Fibroblast of villous mesenchyme (primary cell): ENCODE results near the genes PLPPR4, EXTL2, S1PR1 and NTNG1.

DNA sequence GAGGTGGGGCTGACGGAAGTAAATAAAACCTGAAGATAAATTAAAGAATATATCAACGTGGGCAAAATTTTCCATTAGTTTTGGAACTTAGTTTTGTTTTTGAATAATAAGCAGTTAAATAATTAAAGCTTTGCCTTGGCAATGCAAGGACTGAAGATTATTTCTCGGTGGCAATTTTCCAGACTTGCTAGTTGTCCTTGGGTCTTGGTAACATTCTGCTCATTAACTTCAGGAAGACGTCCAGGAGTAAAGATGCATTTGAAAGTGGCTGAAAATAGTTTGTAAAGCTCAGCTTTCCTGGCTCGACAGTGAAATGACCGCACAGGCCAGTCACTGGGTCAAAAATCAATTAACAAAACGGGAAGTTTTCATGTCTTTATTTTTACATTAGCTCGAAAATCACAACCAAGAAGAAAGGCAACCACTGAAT lies 676 bp upstream of the SNX7 start:
- CAGE, long polyA plus RNA = no peak

DNA sequence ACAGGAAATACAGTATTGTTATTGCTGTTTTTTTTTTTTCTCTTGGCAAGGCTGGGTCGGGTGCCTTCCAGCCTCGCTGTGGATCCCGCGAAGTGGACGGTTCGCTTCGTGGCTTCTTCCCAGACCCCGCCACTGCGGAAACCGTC lies 388 bp upstream of the SNX7 start:
- CAGE, long polyA plus RNA = no peak

DNA sequence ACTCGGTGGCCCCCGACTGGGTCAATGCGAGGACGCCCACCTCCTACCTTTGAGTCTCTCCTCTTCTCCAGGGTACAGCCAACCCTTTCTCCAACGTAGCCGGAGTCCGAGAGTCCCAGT lies 255 bp upstream of the SNX7 start:
- CAGE, long polyA plus RNA = no peak

GRCh38 chr1:99264033-99265055 lies at the start of gene PLPPR4:
PLPPR4 (plus strand) TSS chr1:99264492.
- CAGE, long polyA plus RNA = no peak

GRCh38 chr1:100039080-100039510 lies 1.2 kb downstream of the MFSD14A start:
- CAGE, long polyA plus RNA = no peak

DNA sequence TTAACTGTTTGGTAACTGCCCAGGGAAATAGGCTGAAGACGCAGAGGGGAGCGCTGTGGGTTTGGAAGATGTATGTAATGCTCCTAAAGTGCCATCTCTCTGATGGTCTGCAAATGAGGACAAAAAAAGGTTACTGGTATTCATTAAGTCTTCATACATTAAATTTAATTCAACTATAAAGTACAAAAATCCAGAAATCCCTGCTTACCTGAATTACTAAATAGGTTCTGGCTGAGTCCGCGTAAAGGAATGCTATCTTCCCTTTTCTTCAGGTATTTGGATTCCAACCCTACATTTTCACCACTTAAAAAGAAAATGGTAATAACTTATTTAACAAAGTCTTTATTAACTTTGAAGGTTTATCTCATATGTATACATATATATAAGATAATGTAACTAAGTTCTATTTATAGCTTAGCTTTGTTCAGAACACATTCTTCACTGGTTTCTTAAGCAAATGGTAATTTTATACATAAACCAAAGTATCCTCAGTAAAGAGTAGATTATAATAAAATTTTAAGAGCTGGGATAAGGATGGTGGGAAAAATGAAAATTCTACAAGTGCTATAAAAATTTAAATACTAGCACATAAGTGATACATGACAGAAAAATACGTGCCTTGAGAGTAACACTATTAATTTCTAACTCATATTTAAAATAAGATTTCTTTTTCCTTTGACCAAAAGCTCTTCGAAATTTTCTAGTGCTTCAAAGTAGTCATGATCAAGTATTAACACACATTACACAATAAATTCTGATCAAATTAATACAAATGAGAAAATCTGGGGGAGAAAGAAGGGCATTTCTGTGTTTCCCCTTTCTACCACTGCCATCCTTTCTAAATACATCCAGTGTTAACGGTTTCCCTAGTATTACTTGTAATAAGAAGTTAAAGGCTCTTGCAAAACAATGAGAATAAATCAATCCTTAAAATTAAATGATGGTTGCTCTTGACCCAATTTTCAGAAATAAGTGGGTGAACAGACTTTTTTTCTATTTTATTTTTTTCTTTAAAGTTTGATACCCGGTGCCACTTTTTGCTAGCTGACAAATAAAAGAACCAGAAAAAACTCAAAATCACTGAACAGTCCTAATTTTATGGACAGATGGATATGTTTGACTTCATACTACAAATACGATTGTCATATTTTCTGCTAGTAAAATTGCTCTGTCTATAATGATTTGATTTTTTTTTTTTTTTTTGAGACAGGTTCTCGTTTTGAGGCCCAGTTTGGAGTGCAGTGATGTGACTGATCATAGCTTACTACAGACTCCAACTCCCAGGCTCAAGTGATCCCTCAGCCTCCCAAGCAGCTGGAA lies 46.9 kb downstream of the SASS6 start:
- CAGE, long polyA plus RNA = no peak

DNA sequence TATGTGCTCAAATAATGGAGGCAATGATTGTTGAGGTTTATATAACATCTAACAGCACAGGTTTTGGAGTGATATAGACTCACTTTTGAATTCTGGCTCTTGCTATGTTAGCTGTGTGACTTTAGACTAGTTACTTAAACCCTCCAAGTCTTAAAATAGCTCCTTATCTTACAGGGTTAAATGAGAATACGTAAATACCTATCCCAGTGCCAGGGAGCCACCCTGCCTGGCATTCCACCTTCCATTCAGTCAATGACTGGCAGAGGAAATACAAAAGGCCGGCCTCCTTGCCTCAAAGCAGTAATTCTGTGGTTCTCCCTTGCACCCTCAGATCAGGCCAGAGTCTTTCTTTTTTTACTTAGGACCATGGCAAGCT lies 31.8 kb downstream of the DBT start:
- CAGE, long polyA plus RNA = no peak

DNA sequence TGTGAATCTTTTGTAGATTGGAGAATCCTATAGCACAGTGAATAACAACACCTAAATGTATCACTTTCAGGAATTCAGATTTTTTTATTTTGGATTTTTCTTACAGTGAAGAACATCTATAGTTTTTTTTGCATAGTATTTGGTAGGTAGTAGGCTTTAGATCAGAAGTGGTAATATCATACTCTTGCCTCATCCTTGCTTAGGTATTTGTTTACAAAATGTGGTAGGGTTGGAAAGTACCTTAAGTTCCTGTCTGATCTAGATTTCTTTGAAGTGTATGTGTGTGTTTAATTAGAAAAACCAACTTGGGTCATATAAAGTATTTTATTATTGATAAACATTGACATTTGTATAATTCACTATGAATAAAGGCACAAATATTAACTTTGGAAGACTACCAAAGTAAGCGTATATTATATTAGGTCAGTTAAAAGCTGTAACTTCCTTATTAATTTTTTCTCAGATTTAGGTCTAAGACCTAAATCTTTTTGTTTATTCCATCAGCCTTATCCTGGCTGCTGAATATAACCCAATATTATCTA lies 85.3 kb upstream of the GPR88 start:
- CAGE, long polyA plus RNA = no peak

GRCh38 chr1:100785425-100785914 lies 65.9 kb downstream of the VCAM1 start:
- CAGE, long polyA plus RNA = no peak

DNA sequence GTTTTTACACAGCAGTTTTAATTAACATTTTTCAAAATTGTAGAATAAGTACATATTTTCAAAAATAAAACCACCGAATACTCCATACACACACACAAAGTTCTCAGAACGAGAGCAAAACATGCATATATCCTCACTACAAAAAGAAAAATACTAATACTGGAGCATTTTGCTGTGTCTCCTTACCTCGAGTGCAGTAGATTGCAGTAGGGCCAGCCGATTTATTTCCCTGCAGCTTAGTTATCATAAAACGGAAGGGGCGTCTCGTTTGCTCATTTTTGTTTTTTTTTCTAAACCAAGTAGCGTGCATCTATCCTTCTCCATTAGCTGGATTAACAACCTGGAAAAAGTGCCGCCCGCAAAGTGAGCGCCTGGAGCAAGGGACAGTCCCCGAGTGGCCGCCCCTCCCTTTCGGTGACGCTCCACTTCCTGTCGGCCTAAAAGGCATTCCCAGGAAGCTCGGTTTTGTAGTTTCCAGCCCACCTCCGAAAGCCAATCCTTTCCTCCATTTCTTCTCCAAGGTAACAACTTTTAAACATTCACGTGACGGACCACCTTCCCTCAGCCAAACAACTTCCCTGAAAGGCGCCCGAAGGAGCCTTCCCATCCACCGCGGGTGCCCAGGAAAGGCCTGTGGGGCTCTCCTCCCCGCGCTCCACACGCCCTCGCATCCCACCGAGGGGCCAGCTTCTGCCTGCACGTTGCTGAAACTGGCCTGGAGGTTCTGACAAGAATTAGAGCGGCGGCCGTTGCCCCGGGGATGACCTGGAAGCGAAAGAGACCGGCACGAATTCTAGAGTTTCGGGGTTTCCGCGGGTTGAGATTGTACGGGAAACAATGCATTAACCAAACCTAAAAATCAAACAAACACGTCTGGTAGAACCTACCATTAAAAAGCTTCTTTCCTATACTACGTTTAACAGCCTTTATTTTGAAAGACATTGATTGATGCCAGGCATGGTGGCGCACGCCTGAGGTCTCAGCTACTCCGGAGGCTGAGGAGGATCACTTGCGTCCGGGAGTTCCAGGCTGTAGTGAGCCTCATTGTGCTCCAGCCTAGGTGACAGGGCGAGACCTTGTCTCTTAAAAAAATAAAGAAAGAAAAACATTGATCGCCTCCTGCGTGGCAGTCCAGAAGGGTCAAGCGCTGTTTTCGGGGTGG lies at the start of gene EXTL2:
EXTL2 (minus strand) TSS at position 396 of the 1,162 bp plus-strand sequence.
- CAGE, long polyA plus RNA = no peak

- CAGE, long polyA plus RNA = no peak
These were observed 29.1 kb downstream of the SLC30A7 start for GRCh38 chr1:100924641-100925820.

- CAGE, long polyA plus RNA = no peak
These were observed 74.4 kb upstream of the S1PR1 start for GRCh38 chr1:101162452-101162753.

DNA sequence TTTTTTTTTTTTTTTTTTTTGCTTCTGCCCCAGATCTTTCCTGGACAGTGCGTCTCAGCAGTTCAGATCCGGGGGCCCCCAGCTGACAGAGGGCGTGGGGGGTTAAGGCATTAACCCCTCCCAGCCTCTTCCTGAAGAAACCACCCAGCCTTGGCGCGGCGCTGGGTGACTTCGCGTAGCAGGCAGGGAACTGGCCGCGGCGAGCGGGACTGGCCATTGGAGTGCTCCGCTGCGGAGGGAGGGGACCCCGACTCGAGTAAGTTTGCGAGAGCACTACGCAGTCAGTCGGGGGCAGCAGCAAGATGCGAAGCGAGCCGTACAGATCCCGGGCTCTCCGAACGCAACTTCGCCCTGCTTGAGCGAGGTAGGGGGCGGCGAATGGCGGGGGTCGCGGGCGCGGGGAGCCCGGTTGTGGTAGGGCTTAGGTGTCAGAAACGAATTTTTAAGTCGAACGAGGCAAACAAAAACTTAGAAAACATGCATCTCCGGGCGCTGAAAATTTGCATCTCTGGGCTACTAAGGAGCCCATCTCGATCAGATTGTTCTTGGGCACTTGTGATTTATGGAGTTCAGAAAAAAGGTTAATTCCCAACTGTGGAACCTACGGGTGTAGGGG lies at the start of gene S1PR1:
S1PR1 (plus strand) TSS at position 284 of the 616 bp plus-strand sequence.
- CAGE, long polyA plus RNA = start-site peak on the plus strand centred at position 160 of the sequence, 258 bp wide, 159 and 535 reads in 2 replicates

DNA sequence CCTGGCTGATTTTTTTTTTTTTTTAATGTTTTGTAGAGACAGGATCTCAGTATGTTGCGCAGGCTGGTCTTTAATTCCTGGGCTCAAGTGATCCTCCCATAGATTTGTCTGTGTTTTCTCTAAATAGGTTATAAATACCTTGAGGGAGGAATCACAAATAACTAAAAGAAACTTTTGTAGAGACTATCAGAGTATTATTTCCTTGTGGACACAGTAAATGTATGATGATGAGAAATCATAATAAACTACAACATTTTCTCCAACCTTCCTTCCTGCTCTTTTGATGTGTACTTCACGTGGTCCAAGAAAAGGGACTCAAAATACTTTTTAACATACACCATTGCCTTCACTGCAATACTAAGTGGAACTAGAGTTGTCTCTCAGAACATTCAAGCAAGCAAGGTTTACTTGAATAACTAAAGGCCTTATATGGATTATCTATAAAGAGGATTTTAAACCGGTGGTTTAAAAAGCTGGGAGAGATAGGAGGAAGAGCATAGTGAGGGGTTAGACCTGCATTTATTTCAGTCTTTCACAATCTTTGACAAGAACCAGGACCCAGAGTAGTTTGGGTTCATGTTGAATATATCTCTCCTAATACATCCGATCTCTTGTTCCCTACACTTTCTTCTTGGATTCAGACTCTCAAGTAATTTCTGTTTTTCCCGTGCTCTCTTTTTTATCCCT lies 6.8 kb downstream of the S1PR1 start:
- CAGE, long polyA plus RNA = no peak

- CAGE, long polyA plus RNA = no peak
These were observed 47.2 kb downstream of the S1PR1 start for GRCh38 chr1:101283915-101284498.

GRCh38 chr1:101846590-101847220 lies 150.0 kb downstream of the OLFM3 start:
- CAGE, long polyA plus RNA = no peak

- CAGE, long polyA plus RNA = no peak
These were observed 914.6 kb downstream of the AMY1C start for GRCh38 chr1:104664199-104664761.

GRCh38 chr1:107140720-107141331 lies at the start of gene NTNG1:
NTNG1 (plus strand) TSS chr1:107141039.
- CAGE, long polyA plus RNA = no peak

DNA sequence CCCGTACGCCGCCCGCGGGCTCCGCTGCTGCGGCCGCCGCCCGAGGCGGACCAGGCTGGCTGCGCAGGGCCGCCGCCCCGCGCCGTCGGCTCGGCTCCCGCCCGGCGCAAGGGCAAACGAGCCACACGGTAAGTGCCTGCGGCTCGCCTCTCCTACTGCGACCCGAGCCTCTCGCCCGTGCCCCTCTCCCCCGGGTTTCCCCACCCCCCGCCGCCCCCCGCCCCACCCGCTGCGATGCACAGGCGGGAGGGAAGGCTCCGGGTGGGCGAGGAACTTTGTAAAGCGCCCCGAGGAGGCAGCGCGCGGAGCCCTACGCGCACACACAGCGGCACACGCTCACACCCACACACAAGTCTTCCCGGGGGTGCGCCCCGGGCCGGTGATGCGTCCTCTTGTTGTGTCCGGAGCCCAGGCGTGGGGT lies 503 bp downstream of the NTNG1 start:
- CAGE, long polyA plus RNA = no peak

GRCh38 chr1:107738593-107739223 lies 226.3 kb downstream of the VAV3 start:
- CAGE, long polyA plus RNA = no peak